ENCODE measurements around the genes KLHL7, IGF2BP3 and STK31.

- RRBS = no CpG with 5 or more reads among the region's 17 CpGs
These were observed 61.6 kb upstream of the STEAP1B start for GRCh38 chr7:22561234-22562300.

- RRBS = no CpG with 5 or more reads among the region's 5 CpGs
These were observed 30.2 kb upstream of the IL6 start for GRCh38 chr7:22696643-22697316.

DNA sequence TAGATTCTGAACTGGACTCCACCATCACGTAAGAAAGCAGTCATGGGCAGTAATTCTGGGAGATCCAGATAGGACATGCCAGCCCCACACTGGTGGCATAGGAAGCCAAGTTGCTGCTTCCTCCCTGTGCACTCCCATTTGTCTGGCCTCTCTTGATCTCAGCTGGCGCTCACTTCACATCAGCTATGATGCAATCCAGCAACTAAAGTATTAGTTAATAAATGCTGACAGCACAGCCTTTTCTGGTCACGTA is 3.4 kb upstream of the IL6 start:
- RRBS = no CpG with 5 or more reads among the region's 3 CpGs

DNA sequence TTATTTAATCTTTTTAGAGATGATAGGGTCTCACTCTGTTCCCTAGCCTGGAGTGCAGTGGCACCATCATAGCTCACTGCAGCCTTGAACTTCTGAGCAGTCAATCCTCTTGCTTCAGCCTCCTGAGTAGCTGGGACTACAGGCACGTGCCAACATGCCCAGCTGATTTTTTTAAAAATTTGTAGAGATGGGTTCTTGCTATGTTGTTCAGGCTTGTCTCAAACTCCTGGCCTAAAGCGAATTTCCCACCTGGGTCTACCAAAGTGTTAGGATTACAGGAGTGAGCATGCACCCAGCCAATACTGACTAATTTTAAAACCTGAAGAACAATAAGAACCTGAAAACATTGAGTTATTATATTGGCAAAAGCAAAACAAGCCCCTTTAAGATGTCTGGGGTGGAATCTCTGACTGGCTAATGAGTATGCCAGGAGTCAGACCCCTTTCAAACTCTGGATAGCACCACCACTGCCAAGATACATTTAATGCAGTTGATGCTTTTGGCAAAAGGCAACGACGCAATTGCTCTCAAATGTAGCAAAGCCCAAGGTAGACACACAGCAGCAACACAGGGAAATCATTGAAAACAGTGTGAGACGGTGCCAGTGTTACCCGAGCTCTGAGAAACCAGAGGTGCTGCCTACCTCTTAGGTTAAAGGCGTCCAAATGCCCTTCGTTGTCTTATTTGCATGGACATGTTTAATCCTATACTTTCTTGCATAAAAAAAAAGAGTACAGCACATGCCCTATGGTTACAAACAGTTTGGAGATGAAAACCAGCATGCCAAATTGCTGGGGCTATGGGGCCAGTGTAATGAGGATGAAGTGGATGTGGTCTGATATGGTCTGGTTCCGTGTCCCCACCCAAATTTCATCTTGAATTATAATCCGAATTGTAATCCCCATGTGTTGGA is 40.8 kb upstream of the TOMM7 start:
- RRBS = no CpG with 5 or more reads among the region's 10 CpGs

GRCh38 chr7:22962695-22963279 is 51.1 kb downstream of the HYCC1 start:
- RRBS = no CpG with 5 or more reads among the region's 2 CpGs

DNA sequence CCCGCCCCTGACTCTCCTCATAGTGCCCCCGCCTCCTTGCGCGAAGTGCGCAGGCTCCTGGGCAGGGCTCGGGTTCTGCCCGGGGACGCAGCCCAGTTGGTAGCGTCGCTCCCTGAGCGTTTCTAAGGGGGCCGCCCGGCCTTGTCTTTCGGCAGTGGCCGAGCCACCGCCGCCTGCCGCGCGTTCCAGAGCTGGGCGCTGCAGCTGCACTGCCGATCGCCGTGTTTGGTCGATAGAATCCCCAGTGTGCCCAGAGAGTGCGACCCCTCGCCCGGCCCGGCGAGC is at the start of gene KLHL7:
KLHL7 (plus strand) TSS at position 71 of the 285 bp plus-strand sequence.
- RRBS = 1% methylated on average over 13 of the region's 30 CpGs

DNA sequence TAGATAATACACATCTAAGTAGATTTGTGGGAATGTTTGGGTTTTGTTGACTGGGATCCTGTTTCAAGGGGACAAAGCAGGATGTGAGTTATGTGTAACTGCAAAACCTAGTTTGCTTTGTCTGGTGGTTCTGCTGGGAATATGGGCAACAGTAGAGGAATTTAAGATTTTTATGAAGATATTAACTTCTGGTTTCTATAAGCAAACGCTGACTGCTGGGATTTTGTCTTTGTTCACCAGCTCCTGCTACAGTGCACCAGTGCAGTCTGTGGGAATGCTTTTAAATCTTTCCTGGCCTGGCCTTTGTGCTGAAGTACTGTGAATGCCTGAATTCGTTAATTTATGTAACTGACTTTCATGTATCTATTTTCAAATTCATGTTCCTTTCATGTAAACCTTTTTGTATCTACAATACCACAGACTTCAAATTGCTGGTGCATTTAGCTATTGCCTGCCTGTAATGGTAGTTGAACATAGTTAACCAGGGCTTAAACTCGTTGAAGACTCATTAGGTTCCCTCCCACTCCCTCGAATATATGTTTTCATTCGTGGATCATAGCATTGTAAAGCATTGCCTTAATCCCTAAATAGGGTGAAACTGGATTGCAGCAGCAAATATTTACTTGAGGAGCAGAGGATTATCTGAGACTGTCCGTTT is 1.5 kb downstream of the KLHL7 start:
- RRBS = no CpG with 5 or more reads among the region's 6 CpGs

GRCh38 chr7:23247541-23248344 is 1.2 kb downstream of the GPNMB start:
- RRBS = 5% methylated on average over 23 of the region's 53 CpGs

DNA sequence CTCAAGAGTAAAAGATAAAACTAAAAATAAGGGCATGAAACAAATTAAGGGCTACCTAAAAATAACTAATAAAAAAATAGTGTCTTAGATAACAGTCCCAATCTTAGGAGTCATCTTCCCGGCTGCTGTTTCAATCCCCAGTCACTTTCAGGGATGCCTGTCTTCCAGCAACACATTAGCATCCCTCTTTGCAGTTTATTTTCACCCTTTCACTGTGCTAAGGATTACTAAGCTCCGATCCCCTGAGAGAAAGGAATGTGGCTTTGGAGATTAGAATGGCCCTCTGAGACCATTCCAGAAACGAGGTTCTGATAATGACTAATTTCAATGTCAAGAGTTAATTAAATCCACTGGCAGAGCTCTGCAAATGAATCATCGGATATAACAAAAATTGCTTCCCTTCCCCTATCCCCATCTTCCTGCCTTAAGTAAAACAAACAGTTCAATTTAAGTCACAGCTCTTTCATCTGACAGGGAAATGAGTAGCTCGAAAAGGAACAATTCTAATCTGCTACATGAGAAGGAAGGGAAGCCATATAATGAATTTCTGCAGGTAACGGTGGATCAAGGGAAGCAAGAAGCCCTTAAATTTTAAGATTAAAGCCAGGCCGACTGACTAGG is 50.3 kb downstream of the MALSU1 start:
- RRBS = no CpG with 5 or more reads among the region's 7 CpGs

- RRBS = no CpG with 5 or more reads among the region's 46 CpGs
These were observed at the start of gene IGF2BP3 for GRCh38 chr7:23470139-23471180. TSS of gene IGF2BP3 (minus strand) at chr7:23470491.

- RRBS = no CpG with 5 or more reads among the region's 14 CpGs
These were observed 26.1 kb downstream of the TRA2A start for GRCh38 chr7:23505454-23506294.

DNA sequence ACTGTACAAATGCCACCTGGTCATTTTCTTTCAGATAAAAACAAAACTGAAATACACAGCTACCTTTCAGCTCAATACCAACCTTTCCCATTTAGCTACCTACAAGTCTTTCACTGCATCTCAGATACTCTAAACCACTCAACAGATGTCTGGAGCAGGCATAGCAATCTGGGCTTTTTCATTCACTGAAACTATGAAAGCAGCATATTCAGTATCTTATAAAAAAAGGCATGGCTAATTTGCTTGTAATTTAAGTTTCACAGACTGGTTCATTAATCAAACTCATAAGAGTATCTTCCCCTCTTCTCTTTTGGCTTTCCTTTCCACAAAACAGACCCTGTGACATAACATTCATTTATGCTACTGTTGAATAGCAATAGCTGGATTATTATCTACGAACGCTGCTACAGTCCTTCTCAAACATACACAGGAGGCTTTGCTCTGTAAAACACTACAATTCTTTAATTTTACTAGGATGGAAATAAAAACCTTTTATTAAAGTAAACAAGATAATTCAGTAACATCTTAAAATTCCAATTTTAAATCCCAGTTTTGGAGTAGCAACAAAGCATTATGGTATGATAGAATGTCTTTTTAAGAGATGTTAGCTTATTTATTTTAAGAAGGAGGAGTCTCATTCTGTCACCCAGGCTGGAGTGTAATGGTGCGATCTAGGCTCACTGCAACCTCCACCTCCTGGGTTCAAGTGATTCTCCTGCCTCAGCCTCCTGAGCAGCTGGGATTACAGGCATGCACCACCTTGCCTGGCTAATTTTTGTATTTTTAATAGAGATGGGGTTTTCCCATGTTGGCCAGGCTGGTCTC is 8.0 kb downstream of the TRA2A start:
- RRBS = no CpG with 5 or more reads among the region's 3 CpGs

DNA sequence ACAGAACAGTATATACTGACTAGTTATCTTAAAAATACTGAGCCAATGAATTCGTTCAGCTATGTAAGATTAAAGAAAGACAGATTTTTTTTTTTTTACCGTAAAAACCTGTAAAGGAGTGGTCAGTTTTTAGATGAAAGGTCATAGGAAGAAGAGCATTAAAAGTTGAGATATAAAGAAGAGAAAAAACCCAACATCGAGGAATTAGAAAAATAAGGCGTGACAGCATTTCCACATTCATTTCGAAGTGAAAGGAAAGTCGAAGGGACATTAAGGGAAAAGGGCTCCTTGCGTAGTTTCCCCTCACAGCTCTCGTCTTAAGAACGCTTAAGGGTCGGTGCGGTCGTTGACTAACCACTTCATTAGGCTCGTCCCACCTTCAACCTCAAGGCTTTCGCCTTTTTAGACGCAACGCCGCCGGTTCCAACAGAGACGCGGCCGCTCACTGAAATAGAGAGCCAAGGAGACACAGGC is 918 bp downstream of the TRA2A start:
- RRBS = 1% methylated on average over 4 of the region's 21 CpGs

DNA sequence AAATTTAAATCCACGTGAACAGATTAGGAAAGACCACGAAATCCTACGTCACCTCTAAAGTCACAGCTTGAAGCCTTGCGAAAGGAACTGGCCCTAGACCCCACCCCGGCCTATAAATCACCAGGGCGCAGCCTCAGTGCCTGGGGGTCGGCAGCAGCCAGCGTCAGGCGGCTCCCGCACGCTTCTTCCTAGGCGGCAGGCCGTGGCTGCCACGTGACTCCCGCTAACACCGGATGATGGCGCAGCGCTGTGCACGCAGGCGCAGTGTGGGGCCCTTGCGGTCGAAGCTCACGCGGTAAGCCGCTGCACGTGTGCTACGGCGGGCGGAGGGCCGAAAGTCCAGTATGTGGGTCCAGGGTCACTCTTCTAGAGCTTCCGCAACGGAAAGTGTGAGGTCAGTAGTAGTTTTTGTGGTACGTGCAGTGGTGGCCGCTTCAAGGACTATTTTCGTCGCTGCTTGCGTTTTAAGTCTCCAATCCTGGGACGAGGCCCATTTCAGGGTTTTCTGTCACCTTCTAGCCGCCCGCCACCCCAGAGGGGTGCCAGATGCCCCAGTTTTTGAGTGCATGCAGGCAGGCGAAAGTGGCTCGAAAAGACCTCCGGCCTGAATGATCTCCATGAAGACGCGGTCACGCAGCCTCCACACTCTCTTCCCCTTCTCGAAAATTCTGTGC is at the start of gene STK31:
STK31 (plus strand) TSS at position 278 of the 674 bp plus-strand sequence.
- RRBS = no CpG with 5 or more reads among the region's 47 CpGs

- RRBS = no CpG with 5 or more reads among the region's 7 CpGs
These were observed 13.0 kb downstream of the STK31 start for GRCh38 chr7:23723041-23723393.

- RRBS = no CpG with 5 or more reads among the region's 5 CpGs
These were observed 92.8 kb upstream of the PALS2 start for GRCh38 chr7:24480428-24480956.

- RRBS = no CpG with 5 or more reads among the region's 8 CpGs
These were observed 8.1 kb downstream of the GSDME start for GRCh38 chr7:24749212-24749595.

DNA sequence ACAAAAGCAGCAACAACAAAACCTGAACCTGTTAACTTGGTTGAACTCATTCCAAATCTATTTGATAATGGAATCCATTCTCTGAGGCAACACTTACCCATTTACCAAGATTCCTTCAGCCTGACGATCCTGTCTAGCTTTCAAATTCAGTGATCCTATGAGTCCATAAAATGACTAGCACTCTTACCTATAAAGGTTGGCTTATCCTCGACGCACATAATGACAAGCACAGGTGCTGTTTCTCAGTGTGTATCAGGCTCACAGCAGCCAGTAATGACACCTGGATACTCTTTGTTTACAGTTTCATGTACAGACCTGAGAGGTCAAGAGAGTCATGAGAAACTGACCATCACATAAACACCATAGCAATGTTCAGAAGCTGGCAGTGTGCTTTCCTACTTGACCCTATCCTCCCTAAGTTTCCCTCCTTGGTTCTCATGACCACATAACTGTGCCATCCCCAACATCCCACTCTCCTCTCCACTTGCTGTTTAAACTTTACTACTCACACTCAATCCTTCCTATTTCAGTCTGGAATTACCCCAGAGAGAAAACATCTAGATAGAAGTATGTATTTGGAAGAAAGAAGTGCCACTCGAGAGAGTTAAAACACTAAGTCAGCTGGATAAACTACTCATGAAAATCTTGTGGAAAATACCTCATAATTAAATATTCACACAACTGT is 62.0 kb downstream of the OSBPL3 start:
- RRBS = no CpG with 5 or more reads among the region's 4 CpGs

DNA sequence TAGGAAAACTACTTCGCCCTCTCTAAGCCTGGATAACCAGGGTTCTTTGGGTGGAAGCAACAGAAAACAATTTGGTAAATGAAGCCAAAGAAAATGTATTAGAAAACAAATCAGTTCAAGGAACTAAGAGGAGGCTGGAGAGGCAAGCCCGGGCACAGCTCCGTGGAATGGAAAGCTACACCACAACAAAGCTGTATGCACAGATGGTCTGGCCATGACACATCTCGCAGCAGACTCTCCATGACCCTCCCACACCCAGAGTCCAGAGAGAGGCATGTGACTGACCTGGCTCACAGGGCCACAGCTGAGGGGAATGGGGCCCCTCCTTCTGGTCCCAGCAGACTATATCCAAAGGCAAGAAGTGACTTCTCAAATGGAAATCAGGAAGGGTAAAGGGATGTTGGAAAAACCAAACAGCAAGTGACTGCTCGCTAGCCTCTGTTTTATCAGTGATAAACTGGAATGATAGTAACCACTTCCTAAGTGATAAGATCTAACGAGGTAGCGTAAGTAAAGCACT is 8.7 kb downstream of the OSBPL3 start:
- RRBS = no CpG with 5 or more reads among the region's 7 CpGs

Data from mononuclear cell (primary cell).